Myometrial cell (primary cell): Measurements from ENCODE around the gene KCNJ8.

DNA sequence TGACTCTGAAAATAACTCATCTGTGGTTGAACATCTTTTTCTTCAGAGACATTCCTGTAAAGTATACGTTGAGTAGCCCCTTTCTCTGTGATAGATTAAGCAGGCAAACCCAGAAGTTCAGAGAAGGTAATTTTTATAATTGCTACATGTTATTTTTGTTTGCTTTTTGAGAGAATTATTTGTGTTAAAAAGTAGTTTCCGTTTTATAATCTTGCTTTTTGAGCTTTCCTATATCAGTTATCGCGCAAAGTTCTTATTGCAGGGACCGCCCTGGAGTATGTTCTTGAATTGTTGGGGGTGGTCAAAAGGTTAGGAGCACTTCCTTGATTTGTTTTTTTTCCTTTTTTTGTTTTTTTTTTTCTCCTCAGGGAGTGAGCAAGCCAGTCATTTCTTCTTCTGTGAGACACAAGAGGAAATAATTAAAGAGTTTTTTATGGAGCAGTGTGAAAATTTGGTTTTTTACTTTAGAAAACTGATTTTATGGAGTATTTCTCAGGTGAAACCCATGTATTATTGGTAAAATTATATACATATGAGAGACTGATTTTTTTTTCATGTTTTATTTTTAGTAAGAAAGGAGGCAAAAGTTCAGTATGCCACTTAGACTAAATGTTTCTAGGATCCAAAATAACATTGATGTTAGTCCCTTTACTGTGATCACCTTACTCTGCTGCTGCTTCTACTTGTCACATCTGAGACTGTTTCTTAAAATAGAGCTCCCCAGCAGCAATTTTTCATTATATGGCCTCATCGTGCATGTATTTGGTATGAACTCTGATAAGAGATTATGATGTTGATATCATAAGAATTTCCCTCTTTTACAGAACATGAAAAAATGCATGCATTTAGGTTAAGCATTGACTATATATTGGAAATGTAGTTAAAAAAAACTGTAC, 26.6 kb downstream of the PLEKHA5 start:
- RAMPAGE, long total RNA = no peak

GRCh38 chr12:19462459-19462932, 23.2 kb downstream of the AEBP2 start:
- RAMPAGE, long total RNA = no peak

- RAMPAGE, long total RNA = no peak
Measured at GRCh38 chr12:19915258-19915956, 452.9 kb upstream of the PDE3A start.

- RAMPAGE, long total RNA = no peak
Measured at GRCh38 chr12:19946309-19947093, 421.8 kb upstream of the PDE3A start.

- RAMPAGE, long total RNA = no peak
Measured at GRCh38 chr12:20109602-20110264, 258.6 kb upstream of the PDE3A start.

DNA sequence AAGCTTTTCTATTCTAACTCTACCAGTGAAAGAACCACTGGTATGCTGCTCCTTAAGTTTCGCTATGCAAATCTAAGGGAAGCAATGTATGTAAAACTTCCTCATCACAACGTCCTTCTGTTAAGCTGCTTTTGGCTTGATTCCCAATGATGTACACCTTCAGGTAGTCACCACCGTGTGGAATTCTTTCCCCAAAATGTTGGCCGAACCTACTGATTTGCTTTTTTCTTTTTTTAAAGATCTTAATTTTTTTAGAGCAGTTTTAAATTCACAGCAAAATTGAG, 84.4 kb upstream of the PDE3A start:
- RAMPAGE, long total RNA = no peak

GRCh38 chr12:20320607-20320975, 47.7 kb upstream of the PDE3A start:
- RAMPAGE, long total RNA = no peak

GRCh38 chr12:20624494-20625033, 70.6 kb upstream of the SLCO1C1 start:
- RAMPAGE, long total RNA = no peak

DNA sequence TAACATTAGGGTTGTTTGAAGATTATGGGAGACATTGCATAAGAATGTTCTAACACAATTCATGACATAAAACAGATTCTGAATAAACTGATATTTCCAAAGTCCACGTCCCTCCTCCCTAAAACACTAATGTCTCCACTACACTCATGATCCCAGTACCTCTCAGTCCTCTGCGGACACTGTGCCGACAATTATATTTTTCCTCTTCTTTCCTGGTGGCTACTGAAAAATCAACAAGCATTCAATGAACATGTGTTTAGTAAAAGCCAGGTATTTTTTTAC, 18.7 kb upstream of the IAPP start:
- RAMPAGE, long total RNA = no peak

GRCh38 chr12:21394714-21395692, 22.3 kb downstream of the IAPP start:
- RAMPAGE, long total RNA = no peak

- RAMPAGE, long total RNA = no peak
Measured at GRCh38 chr12:21438933-21439497, 1.6 kb downstream of the PYROXD1 start.

GRCh38 chr12:21774298-21775299, at the start of gene KCNJ8:
Gene KCNJ8 (minus strand): TSS chr12:21774706.
- RAMPAGE, long total RNA = no peak

DNA sequence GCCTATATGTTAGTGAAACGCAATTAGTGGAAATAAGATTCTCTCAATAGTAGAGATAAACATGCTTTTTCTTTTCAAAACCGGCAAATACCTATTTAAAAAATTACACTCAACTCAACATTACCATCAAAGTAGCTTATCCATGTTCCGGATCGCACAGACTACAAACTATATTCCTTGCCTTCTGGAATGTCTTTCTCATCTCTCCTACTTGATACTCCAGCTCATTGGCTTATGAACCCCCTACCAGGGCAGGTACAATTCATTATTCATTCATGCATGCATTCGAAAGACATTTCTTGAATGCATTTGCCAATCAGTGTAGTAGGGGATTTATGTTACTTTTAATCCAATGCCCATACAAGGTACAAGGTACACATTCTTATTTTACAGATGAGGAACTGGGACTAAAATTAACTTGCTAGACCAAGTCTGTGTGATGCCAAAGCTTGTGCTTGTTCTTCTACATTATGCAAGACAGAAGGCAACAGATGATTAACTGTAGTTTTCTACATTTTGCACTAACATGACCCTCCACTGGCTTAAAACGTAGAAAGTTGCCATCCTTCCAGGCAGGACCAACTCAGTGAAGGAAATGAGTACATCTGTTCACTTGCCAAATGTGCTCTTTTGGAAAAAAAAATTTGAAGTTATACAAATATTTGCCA, 53.7 kb upstream of the KCNJ8 start:
- RAMPAGE, long total RNA = no peak

DNA sequence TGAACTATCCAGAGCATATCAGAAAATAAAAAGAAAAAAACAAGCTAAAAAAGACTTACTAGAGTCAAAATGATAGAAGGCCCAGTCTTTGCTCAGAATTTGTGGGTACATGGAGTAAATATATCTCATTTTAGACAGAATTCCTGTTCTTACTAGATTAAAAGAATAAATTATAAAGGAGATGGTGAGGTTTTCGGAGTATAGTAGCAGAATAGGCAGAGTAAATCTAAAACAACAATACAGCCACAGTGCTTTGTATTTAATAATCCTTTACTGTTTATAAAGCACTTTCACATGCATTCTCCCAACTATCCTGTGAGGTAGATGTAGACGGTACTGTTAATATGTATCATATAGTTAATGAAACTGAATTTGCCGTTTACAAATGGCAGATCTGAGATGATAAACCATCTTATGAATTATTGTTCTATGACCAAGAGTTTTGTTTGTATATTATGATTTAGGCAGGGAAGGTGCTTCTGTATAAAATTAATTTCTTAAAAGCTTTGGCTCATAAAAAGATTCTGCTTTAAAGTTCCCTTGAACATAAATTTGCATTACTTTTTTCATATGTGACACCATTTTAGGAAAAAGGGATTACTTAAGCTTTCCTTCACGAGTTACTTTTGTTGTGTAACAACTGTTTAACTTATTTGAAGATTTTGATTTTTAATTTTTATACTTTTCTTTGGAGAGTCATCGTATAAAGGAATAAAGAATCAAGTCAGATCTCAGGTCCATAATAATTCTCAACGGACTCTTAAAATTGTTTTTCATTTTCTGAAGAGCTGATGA, 3.1 kb downstream of the ETNK1 start:
- RAMPAGE, long total RNA = no peak

GRCh38 chr12:23895573-23896320, 53.7 kb downstream of the SOX5 start:
- RAMPAGE, long total RNA = no peak

- RAMPAGE, long total RNA = no peak
Measured at GRCh38 chr12:24038006-24038769, 88.7 kb upstream of the SOX5 start.

DNA sequence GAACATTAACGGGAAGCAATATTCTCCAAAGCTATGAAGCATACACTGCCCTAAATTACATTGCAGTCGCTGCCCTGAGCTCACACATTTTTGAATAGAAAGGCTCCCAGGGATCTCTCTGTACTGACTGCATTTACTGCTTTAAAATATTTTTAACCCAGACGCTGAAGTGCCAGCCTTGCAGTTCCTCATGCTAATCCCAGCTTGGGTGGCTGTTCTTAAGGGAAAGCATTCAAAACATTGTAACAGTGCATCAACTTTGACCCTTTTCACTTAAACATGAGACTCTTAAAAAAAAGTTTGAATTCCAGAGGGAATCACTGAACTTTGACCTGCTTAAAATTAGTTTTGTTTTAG, 410.9 kb downstream of the BCAT1 start:
- RAMPAGE, long total RNA = no peak

DNA sequence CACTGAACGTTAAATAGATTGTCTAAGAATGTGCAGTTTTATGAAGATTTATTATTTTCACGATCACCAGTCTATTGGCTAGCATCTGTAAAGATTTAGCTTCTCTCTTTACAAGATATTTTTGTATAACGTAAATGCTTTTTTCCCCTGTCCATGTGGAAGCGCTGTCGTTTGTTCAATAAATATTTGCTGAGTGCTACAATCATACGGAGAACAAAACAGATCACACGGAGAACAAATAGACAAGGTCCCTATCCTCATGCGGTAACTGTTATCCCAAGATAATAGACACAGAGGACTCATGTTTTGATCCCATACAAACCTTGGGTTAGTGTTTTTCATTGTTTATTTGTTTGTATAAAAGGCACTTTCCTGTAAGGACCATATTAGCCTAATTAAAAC, 397.5 kb downstream of the BCAT1 start:
- RAMPAGE, long total RNA = no peak

DNA sequence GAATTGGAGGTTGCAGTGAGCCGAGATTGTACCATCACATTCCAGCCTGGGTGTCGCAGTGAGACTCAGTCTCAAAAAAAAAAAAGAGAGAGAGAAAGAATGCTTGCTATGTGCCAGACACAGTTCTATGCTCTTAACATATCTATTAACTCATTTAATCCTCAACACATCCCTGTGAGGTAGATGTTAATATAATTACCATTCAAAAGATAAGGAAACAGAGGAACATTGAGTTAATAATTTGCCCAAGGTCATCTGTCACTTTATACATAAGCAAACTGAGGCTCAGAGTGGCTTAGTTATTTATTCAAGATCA, 12.5 kb downstream of the IRAG2 start:
- RAMPAGE, long total RNA = no peak

DNA sequence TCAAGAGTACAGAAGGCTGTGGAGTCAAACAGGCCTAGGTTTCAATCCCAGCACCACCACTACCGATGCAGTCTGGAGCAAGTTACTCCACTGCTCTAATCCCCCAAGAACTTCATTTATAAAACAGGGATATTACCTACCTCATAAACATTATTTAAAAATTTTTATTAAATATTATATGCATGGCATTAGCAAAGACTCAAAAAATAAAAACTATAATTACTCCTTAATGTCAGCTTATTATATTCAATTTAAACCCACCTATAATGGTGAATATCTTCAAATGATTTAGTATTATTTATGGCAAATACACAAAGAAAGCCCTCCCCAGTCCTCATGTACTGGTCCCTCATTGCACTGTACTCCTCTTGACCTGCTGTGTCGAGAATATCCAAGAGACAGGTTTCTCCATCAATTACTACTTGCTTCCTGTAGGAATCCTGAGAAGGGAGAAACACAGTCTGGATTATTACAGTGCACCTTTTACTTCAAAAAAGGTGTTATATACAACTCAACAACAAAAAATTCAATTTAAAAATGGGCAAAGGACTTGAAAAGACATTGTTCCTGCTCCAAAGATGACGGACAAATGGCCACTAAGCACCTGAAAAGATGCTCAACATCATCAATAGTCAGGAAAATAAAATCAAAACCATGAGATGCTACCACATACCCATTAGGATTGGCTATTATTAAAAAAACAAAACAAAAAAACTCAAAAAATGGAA, 23.6 kb downstream of the KRAS start:
- RAMPAGE, long total RNA = no peak